Vagina (tissue), 1 donor: ENCODE results near the gene DNAJC24.

DNA sequence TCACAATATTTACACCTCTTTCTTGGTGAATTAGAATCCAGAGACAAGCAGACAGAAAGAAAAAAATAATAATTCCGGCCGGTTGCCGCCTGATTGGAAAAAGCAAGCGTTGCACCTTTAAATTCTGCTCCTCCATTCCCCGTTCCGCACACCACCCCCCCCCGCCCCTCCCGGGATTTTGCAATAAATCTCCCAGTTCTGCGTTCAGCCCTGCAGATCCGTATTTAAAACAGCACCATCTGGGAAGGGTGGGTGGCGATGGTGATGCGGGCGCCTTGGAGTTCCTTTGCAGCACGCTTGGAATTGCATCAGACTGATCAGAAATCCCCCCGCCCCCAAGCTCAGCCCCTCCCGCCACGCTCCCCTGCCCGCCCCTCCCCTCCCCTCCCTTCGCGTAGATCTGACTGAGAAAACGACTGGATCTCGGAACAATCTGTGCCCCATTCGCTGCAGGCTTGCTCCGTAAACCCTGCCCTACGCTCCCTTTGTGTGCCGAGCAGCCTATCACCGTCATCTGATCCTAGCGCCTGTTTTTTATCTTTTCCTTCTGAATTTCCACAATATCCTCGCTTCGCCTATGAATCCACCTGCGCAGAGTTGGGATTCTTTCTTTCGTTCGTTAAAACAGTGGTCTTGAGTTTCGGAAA, 18.1 kb upstream of the BDNF start:
- PRO-cap, result no peak
- RAMPAGE, long total RNA, result no peak

- PRO-cap, result no peak
- RAMPAGE, long total RNA, result no peak
Observed at GRCh38 chr11:29204833-29205050, 812.1 kb downstream of the KCNA4 start.

DNA sequence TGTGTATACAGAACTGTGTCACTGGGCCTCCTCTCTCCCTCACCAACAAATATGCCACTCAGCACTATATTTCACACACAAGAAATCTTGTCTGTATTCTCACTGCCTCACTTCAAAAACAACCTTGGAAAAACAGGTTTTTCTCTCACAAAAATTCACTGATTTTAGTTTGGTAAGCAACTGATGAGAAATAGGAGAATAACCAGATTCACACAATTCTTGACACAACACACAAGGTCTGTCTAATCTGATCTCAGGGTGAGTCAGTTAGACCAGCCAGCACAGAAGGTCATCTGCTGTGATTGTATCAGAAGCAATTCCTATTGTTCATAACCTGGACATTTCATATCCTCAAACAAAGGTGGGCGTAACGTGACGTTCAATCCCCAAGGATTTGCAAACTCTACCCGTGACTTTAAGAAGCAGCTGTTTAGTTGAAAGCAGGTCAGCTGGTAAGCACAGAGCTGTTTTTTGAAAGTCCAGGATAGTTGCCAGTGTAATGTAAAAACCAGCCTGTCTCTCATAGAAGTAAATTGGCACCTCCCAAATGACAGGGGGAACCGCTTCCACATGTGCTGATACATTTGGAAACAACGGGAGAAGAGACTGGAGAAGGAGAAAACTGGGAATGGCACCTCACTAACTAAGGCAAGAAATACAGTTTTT, 385.1 kb downstream of the DCDC1 start:
- PRO-cap, result no peak
- RAMPAGE, long total RNA, result no peak

DNA sequence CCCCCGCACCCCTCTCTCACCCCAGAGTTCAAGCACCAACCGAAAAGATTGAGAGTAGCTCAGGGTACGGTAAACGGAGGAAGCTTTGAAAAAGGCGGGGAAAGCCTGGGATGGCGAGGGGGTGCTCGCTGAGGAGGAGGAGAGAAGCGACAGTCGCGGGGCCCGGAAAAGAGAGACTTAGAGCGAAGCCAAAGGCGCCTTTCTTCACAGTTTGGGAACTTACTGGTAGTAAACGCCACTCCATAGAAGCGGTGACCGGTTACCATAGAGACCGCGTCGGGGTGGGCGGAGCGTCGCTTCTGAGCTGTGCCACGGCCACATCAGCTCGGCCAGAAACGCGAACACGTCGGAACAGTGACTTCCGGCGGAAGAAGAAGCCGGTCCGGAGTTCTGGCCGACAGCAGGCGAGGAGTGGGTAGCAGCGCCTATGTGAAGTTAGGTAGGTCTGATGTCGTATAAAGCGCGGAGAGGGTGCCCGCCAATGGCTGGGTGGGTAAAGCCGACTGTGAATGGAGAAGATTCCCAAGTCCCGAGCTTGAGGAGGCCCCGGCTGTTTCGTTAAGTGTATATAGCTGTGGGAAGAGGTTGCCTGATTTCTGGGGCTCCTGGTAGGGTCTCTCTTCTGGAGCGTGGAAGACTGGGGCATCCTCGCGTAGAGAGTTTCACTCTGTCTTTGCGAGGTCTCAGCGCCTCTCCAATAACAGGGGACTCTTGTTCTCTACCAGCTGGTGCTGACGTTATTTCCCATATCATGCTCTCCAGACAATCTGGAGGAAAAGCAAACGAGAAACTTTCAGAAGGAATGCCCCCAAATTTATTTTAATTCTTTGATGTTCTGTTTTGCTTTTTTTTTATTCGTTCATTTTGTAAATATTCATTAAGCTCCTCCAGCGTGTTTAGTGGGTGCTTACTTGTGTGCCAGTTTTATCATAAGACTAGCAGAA, at the start of gene DNAJC24:
Gene DNAJC24 (plus strand): TSS at position 387 of the 944 bp plus-strand sequence.
- PRO-cap, result unidirectional peak, plus-strand start at position 374 of the sequence
- RAMPAGE, long total RNA, result start-site peak on the plus strand centred at position 398 of the sequence, 14 bp wide, 64 reads

DNA sequence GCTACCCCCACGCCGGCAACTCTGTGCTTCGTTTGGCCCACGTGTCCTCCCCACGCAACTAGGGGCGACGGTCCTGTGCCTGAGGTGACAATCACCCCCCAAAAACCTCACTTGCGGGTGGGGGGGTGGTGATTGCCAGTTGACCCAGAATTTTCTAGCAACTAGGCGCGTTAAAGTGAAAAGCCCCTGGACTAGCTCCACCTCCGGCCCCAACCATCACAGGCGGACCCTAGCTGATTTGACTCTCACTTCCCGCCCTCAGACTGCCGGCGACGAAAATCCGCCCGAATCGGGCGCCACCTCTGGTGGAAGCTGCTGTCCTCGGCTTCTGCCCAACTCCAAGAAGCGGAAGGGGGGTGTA, 12.6 kb downstream of the PAX6 start:
- PRO-cap, result no peak
- RAMPAGE, long total RNA, result no peak

DNA sequence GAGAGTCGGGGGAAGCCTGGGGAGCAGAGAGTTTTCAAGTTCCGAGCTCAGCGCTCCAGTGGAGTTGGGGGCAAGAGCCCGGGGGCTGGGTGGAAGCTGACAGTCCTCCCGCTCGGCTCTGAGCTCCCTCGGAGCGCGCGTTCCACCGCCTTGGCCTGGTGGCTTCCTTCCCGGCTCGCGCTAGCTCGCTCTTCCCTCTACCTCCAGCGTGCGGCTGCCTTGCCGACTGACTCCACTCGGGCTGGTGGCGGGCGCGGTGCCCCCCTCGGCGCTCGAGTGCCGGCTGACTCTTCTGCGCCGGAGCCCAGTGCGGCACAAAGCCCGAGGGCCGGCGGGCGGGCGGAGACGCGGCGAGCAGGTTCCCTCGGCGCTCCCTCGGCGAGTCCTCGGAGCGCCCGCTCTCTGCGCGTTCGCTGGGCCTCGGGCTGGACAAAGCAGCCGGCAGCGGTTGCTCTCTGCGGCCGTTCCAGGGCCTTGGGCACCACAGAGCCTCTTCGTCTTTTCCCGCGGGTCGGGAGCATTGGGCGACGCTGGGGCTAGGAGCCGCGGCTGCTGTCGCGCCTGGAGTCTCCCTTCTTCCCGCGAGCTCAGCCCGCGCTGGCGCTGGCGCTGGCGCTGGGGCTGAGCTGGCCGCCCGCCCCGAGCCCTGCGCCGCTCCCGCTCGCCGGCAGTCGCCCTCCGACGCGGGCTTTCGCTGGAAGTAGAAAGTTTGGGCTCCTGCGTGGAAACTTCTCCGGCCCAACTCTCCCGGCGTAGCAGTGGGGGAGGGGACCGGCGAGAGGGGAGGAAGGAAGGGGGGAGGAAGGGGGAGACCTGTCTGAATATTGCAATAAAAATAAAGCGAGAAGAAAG, 932 bp downstream of the PAX6 start:
- PRO-cap, result unidirectional peak, plus-strand start at position 315 of the sequence
- RAMPAGE, long total RNA, result no peak

- PRO-cap, result no peak
- RAMPAGE, long total RNA, result no peak
Observed at GRCh38 chr11:32087482-32087884, 3.4 kb upstream of the RCN1 start.

- PRO-cap, result no peak
- RAMPAGE, long total RNA, result no peak
Observed at GRCh38 chr11:32152709-32153162, 61.9 kb downstream of the RCN1 start.

DNA sequence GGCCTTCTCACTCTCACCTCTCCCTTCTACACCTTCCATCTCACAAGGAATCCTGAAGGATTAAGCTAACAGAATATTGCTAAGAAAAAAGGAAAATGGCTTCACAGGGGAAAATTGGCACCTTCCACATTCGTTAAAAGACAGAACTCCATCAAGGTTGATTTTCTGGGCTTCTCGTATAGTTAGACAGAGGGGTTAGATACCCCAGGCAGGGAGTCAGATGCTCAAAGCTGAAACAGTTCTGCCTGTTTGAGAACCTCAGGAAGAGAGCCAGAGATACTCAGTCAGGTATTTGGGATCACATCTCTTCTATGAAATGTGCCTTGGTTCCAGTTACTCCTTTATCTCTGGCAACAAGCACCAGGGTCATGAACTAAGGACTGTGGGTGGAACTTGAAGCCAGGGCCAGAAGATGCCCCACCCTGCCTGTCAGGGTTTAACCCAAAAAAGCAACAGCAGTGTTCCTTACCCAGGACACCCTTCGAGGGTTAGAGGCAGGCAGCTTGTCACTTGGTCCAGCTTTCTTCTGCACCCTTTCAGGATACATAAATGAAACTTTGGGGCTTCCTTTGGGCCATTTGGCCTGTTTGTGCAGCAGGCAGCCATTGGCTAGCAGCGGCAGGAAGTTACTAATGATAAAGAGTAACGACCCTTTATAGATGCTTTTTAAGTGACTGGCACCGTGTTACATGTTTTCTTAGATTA, 15.0 kb upstream of the WT1 start:
- PRO-cap, result no peak
- RAMPAGE, long total RNA, result no peak

GRCh38 chr11:32586348-32587248, 3.0 kb downstream of the EIF3M start:
- PRO-cap, result no peak
- RAMPAGE, long total RNA, result no peak

GRCh38 chr11:32611034-32611472, 27.4 kb downstream of the EIF3M start:
- PRO-cap, result no peak
- RAMPAGE, long total RNA, result no peak

- PRO-cap, result no peak
- RAMPAGE, long total RNA, result no peak
Observed at GRCh38 chr11:32830213-32830922, 641 bp downstream of the PRRG4 start.

DNA sequence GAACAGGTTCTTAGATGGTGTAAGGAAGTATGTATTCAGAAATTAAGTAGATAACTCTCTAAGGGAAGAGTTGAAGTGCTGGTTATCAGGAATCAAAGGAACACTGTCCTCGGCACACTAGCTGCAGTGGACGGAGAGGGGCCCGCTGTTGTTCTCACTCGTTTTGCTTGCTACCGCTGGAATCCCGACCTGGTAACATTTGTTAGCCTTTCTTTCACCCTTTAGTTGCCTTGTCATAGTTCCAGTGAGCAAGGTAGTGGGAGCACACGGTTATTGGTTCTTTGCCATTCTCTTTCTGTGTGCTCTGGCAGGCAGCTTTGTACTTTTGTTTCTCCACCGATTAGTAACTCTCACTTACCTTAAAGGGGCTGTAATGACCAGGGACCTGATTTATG, 1.7 kb downstream of the DEPDC7 start:
- PRO-cap, result no peak
- RAMPAGE, long total RNA, result no peak

DNA sequence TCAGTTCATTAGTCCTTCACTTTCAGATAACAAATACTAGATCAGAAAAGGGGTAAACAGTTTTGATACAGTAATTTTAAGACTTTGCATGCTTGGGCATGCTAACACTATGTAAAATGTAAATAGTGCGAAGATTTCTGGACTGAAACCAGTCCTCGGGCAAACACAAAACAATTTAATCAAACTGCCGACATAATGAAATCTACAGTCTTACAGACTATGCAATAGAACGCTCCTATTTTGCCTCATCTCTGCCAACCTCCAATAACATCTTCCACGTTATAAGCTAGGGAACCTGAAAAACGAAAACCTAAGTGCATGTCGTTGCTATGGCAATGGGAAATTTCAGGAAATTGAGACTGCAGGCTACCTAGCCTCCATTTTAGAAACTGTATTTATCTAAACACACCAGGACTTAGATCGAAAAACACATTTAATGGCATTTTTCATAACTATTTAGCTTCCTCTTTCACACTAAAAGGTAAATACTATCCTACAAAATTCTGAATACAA, 1.2 kb downstream of the CSTF3 start:
- PRO-cap, result no peak
- RAMPAGE, long total RNA, result no peak

GRCh38 chr11:33256601-33256963, 599 bp upstream of the HIPK3 start:
- PRO-cap, result unidirectional peak, plus-strand start at chr11:33256864
- RAMPAGE, long total RNA, result no peak

GRCh38 chr11:33260993-33261473, 3.9 kb downstream of the HIPK3 start:
- PRO-cap, result no peak
- RAMPAGE, long total RNA, result no peak

DNA sequence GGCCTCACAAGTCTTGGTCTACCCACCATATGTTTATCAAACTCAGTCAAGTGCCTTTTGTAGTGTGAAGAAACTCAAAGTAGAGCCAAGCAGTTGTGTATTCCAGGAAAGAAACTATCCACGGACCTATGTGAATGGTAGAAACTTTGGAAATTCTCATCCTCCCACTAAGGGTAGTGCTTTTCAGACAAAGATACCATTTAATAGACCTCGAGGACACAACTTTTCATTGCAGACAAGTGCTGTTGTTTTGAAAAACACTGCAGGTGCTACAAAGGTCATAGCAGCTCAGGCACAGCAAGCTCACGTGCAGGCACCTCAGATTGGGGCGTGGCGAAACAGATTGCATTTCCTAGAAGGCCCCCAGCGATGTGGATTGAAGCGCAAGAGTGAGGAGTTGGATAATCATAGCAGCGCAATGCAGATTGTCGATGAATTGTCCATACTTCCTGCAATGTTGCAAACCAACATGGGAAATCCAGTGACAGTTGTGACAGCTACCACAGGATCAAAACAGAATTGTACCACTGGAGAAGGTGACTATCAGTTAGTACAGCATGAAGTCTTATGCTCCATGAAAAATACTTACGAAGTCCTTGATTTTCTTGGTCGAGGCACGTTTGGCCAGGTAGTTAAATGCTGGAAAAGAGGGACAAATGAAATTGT, 29.4 kb downstream of the HIPK3 start:
- PRO-cap, result no peak
- RAMPAGE, long total RNA, result no peak

DNA sequence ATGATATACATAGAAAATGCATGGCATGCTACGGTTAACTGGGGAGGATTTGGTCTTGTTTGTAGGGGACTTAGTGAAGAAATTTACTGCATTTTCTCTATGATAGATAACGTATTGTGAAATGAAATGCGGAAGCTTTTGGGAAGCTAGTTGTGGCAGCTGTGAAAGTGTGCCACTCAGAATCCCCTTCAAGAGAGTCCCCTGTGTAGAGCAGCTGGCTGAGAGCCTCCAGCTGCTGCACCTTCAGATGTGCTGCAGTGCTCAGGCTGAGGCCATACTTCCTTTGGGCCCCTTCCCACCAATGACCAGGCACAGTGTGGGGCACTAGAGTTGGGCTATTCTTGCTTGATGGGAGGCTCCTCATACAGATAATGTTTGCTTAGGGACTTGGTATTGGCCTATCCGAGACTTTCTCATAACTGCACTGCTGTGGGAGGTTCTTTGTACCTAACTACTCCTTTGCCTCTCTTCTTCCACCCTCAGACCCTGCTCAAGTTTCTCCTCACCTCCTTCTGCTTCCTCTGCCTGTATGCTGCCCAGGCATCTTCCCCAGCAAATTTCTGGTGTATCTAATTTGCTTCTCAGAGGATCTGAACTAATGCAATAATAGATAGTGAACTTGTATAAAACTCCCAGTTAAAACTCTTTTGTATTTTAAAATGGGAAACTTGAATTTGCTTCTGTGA, 51.4 kb upstream of the KIAA1549L start:
- PRO-cap, result no peak
- RAMPAGE, long total RNA, result no peak

DNA sequence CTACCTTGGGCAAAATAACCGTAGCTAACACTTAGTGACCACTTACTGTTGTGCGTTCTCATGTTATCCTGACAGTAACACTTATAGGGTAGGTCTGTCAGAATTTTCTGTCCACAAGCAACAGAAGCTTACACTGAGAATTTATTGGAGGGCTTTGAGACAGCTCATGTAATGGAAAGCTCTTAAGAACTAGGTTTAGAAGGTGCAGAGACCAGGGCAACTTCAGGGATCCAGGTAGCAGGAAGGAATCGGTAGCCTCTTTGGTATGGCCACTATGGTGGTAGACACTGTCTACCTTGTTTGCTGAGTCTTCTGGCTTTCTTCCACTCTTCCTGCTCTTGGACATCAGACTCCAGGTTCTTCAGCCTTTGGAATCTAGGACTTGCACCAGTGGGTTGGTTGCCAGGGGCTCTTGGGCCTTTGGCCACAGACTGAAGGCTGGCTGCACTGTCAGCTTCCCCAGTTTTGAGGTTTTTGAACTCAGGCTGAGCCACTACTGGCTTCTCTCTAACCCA, 4.6 kb upstream of the C11orf91 start:
- PRO-cap, result no peak
- RAMPAGE, long total RNA, result no peak

- PRO-cap, result unidirectional peak, plus-strand start at chr11:33734578
- RAMPAGE, long total RNA, result no peak
Observed at GRCh38 chr11:33733821-33734932, 2.0 kb downstream of the CD59 start.